Aorta (tissue), 1 donor: ENCODE data around the gene PPRC1.

GRCh38 chr10:100175726-100176265 lies 10.0 kb downstream of the ERLIN1 start:
- PRO-cap: no peak

GRCh38 chr10:100291292-100291863 lies 4.9 kb upstream of the BLOC1S2 start:
- PRO-cap: no peak

DNA sequence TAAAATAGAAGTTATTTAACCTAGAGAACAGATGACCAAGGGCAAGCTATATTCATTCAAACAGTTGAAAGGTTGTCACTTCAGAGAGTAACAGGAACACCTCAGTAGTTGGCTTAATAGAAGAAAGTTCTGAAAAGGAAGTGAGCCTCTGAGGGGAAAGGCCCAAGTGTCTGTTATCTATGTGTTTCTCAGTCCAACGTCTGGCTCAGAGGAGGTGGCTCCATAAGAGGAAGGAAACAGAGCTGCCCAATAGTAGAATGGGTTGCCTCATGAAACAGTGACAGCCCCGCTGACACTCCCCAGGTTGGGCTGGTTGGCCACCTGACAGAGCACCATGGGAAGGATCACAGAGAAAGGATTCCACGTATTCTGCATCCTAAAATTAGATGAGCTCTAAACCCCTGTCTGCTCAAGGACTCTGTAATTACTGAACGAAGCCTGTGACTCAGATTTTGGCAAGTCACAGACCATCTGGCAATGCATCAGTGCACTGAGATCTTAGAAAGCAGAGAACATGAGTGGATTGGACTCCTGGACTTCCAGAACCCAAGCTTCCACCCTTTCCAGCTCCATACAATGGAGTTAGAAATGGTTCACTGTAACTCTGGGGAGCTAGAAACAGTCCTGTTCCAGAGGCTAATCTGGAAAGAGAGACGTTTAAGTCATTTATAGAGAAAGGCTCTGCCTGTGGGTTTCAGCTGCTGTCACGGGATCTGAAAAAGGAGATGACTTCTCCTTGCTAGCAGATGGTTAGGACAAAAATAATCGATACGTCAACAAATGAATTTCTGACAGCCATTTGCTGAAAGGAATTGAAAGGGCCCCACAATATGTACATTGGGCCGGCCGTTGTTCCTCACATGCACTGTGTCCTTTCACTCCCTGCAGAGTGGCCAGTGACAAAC lies 2.9 kb downstream of the PKD2L1 start:
- PRO-cap: no peak

DNA sequence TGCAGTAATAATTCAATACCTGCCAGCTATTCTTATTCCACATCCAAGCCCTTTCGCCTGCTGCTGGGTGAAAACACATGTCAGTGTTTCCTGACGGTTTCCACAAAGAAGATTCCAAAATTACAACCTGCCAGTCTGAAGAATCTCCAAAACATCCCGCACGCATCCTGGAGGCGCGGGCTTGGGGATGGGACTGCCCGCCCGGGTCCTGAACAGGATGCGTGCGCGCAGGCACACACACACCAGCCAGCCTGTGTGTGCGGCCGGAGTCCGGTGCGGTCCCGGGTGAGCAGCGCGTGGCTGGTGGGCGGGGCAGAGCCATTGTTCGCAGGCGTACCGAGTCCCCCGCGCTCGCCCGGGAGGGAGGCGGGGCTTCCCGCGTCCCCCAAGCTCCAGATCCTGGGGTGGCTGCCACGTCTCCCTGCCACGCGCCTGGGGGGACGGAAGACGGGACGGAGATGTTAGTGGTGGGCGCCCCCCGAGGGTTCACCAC lies 718 bp upstream of the SCD start:
- PRO-cap: no peak

DNA sequence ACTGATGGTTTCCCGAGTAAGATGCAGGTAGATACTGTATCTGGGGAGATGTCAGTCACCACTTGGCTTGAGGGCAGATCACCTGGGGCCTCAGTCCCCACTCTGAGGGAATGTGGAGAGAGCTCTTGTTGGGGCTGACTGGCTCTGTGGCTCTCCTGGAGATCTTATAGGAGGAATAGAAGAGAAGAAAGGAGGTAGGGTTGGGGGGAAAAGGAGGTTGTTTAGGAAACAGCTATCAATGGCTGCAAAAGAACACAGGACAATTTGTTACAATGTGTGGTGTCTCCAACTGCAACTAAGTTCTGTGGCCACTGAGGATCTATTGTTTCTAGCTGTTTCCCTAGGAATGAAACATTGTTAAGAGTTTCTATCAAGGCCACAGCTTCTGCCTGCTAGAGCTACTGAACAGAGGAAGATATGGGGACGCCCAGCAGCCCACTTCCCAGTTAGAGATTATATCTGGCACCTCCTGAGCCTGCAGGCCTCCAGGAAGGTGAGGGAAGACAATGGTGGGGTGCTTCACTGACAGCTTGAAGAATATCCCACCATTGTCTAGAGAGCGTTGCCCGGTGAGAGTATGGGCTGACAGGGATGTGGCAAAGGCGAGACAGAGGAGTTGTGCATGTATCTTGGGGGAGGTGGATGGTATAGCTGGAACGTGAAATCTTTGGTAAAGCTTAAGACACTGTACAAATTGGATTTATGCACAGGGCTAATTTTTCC lies 3.9 kb downstream of the SCD start:
- PRO-cap: no peak

DNA sequence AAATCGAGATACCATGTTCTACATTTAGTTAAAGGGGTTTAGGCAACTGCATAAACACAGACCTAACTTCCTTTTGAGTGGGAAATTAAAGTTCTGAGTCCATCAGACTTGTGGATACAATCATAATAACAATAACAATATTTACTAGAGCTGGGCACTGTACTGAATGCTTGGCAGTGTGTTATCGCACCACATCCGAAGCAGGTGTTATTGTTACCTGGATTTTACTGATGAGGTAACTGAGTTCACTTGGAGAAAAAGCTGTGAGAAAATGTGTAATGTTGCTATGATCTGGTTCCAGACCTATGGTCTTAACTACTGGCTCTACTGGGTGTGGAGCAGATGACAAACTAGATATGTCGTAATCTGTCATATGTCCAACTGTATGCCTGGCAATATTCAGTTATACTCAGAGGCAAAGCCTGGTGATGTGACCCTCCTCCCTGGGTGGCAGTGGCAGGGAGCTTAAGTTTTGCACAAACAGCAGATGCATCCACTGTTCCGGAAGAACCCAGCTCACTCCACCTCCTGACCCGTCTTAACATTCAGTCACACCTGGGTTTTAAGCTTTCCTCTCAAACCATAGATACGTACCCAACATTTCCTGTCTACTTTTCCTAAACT lies 23.5 kb downstream of the SCD start:
- PRO-cap: no peak

DNA sequence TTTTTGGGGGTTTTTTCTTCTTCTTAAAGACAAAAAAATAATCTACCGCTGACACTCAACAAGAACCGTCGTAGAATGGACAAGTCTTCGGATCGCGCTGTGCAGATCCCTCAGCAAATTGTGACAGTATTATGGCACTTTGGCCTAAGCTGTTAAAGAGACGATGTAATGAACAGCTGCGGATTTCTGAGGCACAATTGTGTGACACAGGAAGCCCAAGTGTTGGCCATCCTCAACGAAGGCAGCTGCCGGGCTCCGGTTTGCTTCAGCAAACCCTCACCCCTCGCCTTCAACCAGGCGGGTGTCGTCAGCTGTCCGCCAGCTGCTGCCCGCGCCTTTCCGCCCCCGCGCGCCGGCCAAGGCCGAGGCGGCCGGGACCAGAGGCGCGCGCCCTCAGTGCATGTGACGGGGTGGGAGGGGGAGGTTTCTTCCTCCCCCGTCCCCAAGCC lies 364 bp upstream of the SLF2 start:
- PRO-cap: bidirectional peak, plus-strand start outside the sequence, minus-strand start at position 354 of the sequence

GRCh38 chr10:100997602-100997999 lies 2.0 kb upstream of the LZTS2 start:
- PRO-cap: no peak

DNA sequence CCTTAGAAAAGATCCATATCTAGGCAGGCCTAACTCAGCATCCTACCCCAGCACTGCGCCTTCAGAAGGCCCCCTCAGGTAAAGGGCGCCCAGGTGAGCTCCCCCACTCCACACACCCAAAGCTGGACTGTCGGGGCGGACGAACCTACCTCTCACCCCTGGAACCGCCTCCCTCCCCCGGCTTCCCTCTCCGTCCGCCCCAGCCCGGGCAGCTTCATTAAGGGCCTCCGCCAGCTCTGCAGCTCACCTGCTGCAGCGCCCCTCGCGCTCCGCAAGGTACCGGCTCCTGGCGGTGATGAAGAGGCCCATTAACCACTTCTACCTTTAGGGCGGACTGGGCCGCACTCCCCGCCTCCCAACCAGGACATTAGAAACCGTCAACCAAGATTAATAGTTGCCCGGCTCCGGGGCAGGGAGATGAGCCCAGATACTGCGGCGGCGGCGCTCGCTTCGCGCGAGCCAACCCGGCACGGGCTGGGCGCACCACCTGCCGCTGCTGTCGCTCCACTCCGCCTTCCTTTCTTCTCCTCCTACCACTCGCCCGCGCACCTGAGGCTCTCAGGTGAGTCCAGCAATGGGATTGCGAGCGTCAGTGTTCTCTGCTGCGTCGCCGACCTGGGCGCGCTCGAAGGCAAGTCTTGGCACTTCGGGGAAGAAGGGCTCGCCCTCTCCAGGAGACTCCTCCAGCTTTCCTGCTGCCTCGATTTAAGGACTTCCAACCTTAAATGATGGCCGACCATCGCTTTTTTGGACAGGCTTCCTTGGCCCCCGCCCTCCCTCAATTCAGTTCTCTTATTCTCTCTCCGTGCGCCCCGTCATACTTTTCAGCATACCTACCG lies 13.7 kb upstream of the KAZALD1 start:
- PRO-cap: no peak

DNA sequence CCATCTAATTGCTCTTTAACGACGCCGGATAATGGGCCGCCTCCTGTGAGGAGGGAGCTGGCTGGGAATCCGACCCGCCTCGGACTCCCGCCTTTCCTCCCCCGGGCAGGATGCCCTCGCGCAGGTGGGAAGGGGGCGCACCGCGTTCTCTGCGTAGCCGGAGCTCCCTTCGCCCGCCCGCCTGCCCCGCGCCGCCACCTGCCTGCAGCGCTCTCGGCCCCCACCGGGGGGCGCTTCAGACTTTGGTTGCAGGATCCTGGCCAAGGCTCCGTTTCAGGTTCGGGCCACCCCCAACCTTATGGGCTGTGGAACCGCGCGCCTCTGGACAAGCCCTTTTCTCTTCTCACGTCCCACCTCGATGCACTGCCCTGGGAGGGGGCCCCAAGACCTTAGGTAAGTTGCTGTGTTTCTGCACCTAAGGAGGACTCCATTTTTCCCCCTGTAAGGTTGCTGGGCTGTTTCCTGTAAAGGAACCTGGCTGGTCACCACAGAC lies 11.5 kb upstream of the KAZALD1 start:
- PRO-cap: no peak

GRCh38 chr10:101060064-101060514 lies 1.7 kb upstream of the KAZALD1 start:
- PRO-cap: no peak

DNA sequence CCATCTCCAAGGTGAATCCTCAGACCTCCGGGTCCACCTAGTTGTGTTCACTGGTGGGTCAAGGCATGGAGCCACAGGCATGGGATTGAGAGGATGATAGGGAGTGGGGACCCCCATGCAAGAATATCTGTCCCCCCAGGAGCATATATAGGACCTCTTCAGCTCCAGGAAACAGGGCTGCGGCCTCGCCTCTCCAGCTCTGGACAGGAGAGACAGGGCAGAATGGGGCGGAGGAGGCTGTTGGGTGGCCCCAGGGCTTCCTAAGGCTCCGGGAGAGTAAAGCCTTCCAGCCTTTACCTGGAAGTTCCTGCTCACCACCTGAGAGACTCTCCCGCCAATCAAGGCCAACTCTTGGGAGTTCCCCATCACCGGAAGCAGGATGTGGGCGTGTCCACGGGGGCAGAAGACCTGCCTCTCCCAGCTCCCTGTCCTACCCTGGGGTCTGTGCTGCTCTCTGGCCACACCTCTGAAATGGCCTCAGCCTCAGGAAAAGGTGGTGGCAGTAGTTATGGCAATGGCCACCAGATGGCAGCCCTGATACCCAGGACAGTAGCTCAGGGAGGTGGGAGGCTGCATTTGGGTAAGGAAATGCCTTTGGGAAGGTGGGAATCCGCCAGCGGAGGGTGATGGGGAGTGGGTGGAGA lies 33.6 kb downstream of the KAZALD1 start:
- PRO-cap: no peak

DNA sequence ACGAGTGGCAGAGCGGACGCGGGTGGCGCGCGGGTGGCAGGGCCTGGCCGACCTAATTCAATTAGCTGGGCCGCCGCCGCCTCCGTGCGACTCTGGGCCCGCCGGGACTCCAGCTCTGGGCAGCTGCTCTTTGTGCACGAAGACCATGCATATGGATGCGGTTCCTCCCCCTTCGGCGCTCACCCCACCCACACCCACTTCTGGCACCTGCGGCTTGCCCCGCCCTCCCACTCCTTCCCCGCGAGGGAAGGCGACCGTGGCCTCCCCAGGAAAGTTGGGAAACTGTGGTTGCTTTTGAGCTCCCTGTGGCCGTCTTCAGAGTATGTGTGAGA lies 7.6 kb upstream of the TLX1 start:
- PRO-cap: no peak

GRCh38 chr10:101485644-101486624 lies 102.1 kb downstream of the POLL start:
- PRO-cap: no peak

DNA sequence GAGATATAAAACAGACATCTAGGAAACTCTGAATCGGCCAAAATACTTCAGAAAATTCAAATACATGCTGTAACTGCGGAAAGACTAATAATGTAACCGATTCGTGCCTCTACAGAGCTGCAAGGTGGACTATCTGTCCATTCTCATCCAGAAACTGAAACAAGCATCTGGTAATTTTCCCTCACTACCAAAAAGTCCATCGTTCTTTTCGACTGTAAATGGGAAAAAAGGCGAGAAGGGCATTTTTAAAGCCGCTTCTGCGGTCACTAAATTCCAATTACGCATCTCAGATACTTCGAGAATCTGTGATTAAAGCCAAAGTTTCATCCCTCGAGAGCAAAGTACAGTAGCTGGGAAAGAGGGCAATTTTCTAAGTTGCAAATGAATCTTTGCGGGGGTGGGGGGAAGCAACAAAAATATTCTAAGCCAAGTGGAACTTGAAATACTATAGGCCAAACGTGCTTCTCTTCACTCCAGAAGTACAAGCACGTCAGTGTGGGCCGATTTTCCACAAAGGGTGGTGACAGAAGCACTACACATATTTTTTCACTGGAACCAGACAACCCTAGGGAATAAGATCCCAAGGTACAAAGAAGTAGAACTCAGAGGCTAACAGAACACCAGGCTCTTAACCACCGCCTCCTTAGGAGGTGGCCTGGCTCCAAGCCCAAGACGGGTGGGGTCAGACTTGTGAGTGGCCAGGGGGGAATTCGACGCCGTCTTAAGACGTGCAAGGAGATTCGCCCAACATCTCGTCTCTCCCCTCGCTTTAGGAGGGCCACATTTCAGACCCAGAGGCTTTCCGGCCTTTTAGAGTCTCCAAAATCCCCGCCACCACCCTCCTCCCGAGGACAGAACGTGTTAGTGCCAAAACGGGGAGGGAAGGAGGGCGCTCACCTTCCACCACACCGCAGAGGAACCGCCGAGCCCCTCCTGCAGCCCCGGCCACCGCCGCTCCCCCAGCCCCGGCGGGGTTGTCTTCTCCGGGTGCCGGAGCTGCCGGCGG lies 1.0 kb downstream of the OGA start:
- PRO-cap: no peak

- PRO-cap: no peak
These were observed 1.9 kb upstream of the LDB1 start for GRCh38 chr10:102122041-102122531.

- PRO-cap: unidirectional peak, plus-strand start at chr10:102133066; bidirectional peak, plus-strand start at chr10:102133804, minus-strand start at chr10:102133563
These were observed at the start of gene PPRC1 for GRCh38 chr10:102132743-102133873. Gene PPRC1 (plus strand): TSS chr10:102133040.

DNA sequence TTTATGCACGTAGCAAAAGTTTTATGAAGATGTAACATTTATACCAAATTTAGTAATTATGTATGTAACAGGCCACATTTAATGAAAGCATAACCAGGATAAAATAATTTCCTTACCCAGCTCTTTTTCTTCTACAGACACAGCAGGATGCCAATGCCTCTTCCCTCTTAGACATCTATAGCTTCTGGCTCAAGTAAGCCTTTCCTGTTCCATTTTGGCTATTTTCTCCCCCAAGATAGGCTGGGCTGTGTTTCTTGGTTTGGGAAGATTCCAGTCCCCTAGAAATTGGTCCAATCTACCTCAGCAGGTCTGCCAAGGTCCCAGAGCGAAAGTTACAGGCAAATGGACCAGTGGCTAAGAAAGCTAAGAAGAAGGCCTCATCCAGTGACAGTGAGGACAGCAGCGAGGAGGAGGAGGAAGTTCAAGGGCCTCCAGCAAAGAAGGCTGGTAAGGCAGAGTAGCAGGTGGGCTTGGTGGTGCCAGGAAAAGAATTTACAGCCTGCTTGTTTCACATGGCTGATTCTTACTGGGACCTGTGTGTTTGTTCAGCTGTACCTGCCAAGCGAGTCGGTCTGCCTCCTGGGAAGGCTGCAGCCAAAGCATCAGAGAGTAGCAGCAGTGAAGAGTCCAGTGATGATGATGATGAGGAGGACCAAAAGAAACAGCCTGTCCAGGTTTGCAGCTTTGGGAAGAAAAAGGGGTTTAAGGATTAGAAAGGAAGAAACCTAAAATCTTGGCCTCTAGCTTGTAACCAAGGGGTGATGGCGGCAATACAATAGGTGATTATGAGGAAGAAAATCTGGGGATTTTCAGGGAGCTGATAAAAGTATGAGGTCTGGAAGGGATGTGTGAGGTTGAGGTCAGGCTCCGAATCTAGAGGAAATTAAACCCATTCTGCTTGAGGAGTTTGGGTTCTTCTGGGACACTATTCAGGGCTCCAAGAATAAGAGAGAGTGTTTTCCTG lies 5.0 kb downstream of the NOLC1 start:
- PRO-cap: no peak

- PRO-cap: no peak
These were observed 23.2 kb downstream of the NOLC1 start for GRCh38 chr10:102175356-102175781.

DNA sequence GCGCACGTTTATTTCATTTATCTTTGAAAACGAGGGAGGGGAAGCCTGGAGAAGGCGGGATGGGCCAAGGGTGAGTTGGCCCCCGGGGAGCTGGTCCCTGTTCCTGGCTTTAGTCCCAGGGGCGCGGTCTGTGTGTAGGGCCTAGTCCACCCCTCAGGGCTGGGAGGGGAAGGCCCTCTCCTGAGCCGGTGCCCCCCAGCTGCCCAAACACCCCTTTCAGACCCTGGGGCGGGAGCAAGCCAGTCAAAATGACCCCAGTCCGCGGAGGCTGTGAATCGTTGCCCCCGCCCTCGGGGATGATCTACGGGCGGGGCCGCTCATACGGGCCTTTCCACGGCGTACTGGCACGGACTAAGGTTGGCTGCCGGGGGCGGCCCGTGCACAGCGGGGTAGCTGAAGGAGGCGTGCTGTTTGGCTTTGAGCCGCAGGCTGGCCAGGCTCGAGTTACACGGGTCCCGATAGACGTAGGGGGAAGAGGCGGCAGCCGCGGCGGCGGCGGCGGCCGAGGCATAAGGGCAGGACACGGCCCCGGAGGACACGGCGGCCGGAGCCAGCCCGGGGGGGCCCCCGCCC lies 4.2 kb downstream of the ELOVL3 start:
- PRO-cap: no peak